Subcutaneous preadipocyte (primary cell): ENCODE results near the genes BTN3A1, H2AC11, H2AC12 and ZSCAN23.

- CAGE, long polyA plus RNA, result no peak
Measured at GRCh38 chr6:26402009-26402887, at the start of gene BTN3A1. Gene BTN3A1, plus strand, starts transcription at chr6:26402275.

DNA sequence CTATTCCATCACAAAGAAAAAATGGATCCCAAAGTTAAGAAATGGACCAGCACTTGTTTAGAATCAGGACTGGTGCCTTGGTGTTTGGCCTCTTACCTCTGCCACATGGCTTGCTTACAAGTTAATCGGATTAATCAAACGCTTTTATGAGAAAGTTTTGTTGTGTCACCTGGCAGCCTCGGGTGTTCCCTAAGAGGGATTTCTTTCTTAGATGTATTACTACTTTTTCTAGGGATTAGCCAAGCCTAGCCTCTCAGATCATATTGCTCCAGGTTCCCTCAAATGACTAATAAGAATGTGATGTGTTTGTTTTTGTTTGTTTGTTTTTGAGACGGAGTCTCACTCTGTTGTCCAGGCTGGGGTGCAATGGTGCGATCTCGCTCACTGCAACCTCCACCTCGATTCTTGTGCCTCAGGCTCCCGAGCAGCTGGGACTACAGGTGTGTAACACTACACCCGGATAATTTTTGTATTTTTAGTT lies 847 bp downstream of the HMGN4 start:
- CAGE, long polyA plus RNA, result no peak

DNA sequence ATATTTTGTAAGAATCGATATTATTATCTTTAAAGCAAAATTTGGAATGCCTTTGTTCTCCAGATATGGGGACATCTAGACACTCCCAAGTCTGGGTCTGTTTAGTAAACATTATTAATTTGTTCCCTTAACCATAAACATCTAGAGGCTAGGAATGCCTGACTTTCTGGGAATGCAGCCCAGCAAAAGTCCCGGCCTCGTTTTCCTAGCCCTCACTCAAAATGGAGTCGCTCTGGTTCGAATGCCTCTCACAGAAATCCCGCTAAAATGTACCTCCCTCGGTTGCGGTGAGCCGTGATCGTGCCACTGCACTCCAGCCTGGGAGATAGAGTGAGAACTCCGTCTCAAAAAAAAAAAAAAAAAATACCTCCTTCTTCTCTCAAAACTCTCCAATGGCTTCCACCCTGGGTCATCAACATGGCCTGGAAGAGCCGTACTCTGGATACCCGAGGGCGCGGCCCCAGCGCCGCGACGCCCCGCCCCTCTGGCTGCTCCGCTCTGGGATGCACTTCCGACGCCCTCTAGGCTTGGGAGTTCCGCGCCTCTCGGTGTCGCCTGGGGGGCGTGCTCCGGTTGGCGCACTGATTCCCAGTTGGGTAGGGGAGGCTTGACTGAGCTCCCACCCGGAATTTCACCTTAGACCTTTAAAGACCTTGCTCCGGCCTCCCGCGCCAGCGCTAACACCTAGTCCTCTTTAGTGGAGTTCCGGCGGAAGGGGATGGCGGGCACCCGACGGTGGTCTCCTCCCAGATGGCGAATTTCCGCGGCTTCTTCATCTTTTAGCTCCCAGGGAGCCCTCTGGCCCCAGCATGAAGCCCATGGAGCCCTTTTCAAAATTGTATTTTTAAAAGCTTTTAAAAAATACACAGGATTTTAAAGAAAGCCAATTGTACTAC lies 12.2 kb downstream of the HMGN4 start:
- CAGE, long polyA plus RNA, result no peak

GRCh38 chr6:26553683-26554537 lies 15.7 kb downstream of the HMGN4 start:
- CAGE, long polyA plus RNA, result no peak

DNA sequence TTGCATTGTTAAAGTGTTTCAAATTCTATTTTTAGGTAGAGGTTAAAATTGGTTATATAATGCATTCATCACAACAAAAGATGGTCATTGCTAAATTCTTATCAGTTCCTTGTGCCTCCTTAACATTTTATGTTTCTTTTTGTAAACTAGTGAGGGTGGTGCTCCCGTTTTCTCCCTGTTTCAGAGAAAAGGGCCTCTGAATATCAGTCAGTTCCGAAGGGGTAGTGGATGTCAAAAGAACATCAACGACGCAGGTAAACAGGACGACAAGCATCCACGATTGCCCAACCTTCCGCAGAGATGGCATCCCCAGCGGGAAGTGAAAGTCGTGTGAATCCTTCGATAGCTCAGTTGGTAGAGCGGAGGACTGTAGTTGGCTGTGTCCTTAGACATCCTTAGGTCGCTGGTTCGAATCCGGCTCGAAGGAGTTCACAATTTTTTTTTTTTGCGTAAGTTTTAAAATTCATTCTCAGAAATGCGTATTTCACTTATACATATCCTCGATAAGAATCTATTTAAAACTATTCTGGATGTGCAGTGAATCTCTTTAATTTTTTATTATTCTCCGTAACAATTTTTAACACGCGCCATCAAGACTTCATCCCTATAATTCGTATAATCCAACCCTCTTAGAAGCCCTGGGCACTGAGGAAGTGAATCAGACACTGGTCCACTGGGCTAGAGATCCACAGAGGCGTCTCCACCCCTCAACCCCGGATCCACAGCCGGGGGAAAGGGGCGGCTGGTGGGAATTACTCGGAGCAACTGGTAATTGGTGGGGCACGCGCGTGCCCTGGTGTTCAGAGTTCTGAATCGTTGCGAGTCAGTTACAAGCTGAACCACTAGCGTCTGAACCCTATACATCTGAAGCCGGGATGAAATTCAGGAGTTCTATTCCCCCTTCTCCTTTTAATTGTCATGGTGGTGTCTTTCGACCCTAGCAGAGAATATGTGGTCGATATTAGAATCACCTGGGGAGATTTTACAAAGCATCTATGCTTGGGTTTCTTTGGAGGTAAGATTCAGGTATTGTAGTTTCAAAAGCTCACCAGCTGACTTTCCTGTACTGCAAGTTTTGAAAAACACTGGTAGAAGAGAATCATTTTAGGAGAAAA lies 27.9 kb upstream of the ABT1 start:
- CAGE, long polyA plus RNA, result no peak

GRCh38 chr6:26754710-26755367 lies 95.3 kb upstream of the ZNF322 start:
- CAGE, long polyA plus RNA, result no peak

DNA sequence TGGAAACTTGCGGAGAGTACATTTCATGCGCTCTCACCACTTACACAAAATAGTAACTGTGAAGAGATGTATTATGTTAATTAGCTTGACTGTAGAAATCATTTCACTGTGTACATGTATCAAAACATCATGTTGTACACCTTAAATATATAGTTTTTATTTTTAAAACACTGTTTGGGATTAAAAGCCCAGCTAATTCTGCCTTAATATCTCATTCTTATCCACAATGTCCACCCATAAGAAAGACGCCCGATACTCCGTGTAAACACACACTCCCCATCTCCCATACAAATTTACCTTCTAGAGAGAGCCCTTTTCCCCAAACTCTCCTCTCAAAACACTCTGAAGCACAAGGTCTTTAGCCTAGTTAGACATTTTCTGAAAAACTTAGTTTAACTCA lies 113.4 kb downstream of the H2BC11 start:
- CAGE, long polyA plus RNA, result no peak

GRCh38 chr6:27132942-27133715 lies at the start of gene H2AC11:
Gene H2AC11, plus strand, starts transcription at chr6:27133043.
- CAGE, long polyA plus RNA, result no peak

GRCh38 chr6:27146942-27147841 lies at the start of gene H2AC12:
Gene H2AC12, plus strand, starts transcription at chr6:27147106.
- CAGE, long polyA plus RNA, result no peak

DNA sequence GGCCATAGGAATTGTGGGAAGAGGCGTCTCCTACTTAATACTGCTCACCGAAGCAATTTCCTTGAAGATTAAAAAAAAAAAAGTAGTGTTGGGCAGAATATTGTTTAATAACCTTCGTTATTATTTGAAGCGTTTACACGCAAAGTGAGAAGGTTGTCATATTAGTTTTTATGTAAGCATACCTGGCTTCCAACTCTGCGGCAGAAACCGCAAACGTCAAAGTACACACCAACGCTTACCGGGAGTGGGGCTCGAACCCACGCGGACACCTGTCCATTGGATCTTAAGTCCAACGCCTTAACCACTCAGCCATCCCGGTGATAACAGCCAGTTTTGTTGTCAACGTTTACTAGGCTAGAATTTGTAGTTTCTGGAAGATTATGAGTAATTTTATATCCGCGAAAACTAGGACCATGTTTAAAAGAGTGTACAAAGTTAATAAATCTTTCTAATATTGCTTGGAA lies 17.1 kb upstream of the PRSS16 start:
- CAGE, long polyA plus RNA, result no peak

- CAGE, long polyA plus RNA, result no peak
Measured at GRCh38 chr6:27374758-27375596, 13.6 kb upstream of the ZNF391 start.

DNA sequence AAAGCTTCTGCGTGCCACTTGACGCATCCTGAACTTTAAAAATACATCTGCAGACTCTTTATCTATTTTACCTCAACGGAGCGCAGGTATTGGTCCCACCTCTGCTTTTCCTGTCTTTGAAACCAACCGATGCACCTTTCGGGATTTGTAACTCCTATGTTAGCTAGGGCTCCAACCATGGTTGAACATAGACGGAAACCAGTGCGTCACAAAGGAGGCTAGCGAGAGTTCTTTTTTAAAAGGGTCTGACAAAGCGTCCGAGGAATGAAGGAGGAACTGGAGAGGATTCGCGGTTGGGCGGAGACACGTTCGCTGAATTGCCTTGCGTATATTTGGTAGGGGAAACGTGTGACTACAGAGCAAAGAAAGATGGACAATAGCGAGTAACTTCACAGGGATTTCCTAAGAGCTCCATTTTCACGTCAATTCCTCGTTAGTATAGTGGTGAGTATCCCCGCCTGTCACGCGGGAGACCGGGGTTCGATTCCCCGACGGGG lies 6.4 kb upstream of the ZNF184 start:
- CAGE, long polyA plus RNA, result no peak

GRCh38 chr6:27591640-27592083 lies 118.8 kb upstream of the ZNF184 start:
- CAGE, long polyA plus RNA, result no peak

GRCh38 chr6:27630544-27631734 lies 158.0 kb upstream of the ZNF184 start:
- CAGE, long polyA plus RNA, result no peak

DNA sequence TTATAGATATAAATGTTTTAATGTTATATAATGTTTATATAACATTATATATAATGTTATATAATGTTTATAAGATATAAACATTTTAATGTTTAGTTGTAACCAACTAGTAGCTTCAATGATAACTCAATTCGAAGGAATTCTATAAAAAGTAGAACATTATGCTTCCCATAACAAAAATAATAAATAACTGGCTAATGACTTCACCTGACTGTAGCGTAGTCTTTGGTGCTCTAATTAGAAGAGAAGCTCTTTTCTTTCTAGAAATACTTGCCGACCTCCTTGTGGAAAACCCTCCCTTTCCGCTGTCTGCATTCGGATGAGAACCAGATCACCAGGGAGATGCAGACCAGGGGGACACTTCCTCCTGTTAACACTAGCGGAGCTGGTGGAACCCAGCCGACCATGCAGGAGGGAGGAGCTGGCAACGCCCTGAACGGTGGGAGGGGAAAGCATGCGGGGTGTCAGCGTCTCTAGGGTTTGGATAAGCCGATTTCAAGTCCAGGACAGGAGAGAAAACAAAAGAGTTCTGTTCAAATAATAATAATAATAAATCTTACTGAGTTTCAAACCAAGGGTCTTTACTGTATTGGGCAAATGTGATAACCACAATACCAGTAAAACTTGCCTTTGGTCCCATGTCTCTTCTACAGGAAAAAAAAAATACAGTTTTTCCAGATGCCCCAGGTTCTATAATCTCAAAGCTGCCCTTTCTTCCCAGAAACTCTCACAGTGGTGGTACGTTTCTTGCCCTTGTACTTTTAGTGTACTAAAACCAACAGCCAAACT lies 53.7 kb downstream of the H2BC13 start:
- CAGE, long polyA plus RNA, result no peak

DNA sequence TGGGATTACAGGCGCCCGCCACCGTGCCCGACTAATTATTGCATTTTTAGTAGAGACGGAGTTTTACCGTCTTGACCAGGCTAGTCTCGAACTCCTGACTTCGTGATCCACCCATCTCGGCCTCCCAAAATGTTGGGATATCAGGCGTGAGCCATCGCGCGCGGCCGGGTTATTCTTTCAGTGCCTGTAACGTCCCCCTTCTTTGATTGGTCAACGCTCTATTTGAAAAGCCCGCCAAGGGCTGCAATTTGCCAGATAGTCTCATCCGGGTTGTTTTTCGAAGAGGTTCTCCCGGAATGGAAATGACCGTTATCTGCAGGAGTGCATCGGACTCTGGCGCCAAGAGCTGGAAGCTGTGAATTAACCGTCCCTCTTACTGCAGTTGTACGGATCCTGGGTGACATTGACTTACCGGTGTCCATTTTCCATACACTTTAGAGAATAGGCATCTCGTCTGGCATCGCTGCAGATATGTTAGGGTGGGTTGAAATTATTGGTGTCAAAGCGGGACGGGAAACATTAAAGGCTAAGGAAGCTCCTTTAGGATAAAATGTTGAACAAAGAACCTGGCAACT lies 1.1 kb downstream of the H2BC17 start:
- CAGE, long polyA plus RNA, result no peak

GRCh38 chr6:28136521-28137245 lies 5.0 kb upstream of the ZKSCAN8 start:
- CAGE, long polyA plus RNA, result no peak

DNA sequence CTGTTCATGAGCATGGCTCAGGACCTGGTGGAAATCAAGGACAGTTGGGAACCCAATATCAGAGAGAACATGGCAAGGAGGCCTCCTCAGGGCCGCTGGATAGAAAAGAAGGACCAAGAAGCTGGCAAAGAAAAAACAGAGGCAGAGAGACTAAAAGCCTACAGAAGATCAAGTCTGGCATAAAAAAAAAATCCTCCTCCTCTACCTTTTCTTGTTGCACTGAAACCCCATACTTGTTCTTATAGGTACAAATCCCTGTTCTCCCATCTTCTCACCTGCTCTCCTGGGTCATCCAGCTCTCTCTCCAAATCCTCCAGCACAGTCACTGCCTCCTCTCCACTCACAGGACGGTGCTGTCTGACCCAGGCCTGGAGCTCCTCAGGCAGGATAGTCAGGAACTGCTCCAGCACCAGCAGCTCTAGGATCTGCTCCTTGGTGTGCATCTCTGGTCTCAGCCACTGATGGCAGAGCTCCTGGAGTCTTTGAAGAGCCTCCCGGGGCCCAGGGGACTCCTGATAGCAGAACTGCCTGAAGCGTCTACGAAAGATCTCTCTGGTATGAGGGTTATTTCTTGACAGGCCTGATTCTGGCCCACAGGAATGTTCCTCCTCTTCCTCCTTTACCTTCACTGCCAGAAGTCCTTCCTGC lies 7.6 kb downstream of the ZSCAN23 start:
- CAGE, long polyA plus RNA, result no peak

GRCh38 chr6:28442908-28443819 lies at the start of gene ZSCAN23:
Gene ZSCAN23, minus strand, starts transcription at chr6:28443491.
- CAGE, long polyA plus RNA, result no peak

DNA sequence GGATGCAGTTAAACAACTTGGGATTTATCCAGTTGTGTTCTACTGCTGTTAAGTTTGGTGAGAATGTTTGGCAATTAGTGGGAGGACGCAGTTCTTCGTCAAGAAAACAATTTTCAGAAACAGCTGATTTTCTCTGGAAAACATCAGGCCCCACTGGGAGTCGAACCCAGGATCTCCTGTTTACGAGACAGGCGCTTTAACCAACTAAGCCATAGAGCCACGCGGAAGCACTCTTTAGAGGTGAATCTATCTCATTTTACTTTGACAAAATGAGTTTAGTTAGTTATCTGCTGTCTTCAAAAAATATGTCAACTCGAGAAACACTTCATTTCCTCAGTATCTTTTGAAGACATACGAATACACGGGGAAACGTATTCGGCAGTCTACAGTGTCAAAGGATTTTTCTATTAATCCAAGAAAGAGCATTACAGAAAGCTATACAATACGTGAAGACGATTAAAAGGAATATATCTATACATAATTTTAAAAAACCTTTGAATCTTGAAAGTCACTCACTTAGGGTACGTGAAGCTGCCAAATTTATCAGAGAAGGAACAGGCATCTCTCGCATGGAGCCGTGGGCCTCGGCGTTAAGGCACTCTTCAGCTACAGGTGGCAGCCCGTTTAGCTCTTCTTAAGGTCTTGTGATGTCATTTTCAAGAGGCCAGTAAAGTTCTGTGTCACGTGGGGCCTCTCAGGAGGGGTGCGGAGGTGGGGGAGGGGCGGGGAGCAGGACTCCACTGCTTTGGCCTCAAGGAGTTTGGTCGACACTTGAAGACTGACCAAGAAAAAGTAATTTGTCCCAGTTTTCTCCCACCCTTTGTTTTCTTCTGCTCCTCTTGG lies 26.5 kb downstream of the GPX6 start:
- CAGE, long polyA plus RNA, result no peak